Left ventricle myocardium (tissue), 1 donor: ENCODE measurements around the genes ARFGEF2 and STAU1.

- PRO-cap: no peak
Observed at GRCh38 chr20:47705050-47705780, 80.1 kb downstream of the SULF2 start.

DNA sequence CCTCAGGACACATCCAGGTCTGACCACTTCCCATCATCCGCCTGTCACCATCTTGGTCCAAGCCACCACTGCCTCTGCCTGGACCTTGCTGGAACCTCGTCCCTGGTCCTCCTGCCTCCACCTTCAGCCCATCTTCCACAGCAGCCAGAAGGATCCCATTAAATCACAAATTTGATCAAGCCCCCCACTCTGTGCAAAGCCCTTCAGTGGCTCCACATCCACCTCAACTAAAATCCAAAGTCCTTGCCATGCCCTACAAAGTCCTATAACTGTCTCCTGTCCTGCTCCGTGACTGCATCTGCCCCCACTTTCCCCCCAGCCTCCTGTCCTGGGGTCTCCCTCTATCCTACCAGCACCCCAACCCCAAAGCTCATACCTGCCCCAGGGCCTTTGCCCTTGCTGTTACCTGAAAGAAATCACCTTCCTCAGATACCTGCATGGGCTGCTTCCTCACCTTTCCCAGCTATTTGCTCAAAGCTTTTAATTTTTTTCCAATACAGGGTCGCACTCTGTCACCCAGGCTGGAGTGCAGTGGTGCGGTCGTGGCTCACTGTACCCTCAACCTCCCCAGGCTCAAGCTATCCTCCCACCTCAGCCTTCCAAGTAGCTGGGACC is 70.7 kb downstream of the SULF2 start:
- PRO-cap: no peak

GRCh38 chr20:47742689-47742888 is 42.7 kb downstream of the SULF2 start:
- PRO-cap: no peak

GRCh38 chr20:47842798-47843251 is 57.5 kb upstream of the SULF2 start:
- PRO-cap: no peak

- PRO-cap: no peak
Observed at GRCh38 chr20:47912117-47912477, 126.8 kb upstream of the SULF2 start.

DNA sequence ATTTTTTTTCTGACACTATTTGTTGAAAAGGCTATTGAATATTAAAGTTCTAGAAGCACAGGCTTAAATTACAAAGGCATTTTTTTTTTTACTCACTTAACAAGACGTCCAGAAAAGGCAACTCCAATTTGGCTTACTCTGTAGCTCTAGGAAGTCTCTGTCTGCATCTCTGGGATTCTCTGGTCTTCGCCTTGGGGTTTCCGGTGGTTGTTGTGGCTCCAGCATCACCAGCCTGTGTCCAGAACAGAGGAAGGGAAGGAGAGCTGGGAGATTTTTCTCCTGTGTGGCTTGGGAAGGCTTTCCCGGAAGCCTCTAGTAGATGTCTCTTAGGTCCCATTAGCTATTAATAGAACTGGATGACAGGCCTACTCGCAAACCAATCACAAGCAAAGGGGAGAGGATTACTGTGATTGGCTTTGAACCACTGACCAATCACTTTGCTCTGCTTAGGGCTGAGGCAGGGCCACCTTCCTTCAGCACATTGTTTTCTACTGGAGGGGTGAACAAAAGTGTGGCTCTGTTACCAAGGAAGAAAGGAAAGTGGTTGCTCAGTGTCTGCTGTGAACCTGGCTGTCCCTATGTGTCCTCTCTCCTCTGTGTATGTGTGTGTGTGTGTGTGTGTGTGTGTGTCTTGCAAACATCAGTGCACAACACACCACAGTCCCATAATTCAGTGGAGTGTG is 203.4 kb upstream of the SULF2 start:
- PRO-cap: no peak

DNA sequence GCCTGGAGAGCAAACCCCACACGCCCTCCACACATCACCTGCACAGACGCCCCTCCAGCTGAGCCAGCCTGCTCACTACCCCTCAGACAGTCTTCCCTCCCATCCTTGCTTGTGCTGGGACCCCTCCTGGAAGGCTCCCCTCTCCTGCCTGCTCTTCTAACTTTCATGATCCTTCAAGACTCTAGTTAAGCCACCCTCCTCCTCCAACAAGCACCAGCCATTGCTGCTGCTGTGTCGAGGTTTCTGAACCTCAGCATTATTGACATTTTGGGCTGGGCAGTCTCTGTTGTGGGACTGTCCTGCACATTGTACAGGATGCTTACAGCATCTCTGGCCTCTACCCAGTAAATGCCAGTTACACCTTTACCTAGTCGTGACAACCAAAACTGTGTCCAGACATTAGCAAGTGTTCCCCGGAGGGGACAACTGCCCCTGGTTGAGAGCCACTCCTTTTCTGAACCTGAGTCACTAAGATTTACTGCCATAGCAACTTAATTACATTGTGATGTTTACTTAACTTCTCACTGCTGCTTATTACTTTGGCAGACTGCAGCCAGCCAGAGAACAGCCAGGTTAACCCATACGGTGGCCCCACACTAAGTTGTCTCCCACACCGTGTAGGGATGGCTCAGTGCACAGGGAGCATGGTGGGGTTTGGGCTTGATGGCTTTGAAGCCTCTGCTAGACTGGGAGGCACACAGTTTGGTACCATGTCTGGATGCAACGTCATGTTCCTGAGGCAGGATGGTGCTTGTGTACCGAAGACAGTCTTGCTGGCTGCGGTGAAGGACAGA is 204.6 kb upstream of the SULF2 start:
- PRO-cap: no peak

GRCh38 chr20:48126408-48126834 is 341.1 kb upstream of the SULF2 start:
- PRO-cap: no peak

DNA sequence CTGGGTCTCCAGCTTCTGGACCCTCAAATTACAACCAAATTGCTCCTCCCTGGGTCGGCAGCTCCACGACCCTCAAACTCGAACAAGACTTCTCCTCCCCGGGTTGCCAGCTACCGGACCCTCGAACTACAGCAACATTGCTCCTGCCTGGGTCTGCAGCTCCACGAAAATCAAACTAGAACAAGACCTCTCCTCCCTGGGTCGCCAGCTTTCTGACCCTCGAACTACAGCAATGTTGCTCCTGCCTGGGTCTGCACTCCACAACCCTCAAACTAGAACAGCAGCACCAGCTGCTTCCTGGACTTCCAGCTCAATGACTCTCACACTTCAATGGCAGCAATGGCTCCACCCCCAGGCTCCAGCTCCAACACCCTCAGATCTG is 311.6 kb downstream of the PREX1 start:
- PRO-cap: no peak

GRCh38 chr20:48645662-48646327 is 182.0 kb downstream of the PREX1 start:
- PRO-cap: no peak

GRCh38 chr20:48737283-48738136 is 90.3 kb downstream of the PREX1 start:
- PRO-cap: no peak

- PRO-cap: no peak
Observed at GRCh38 chr20:48764806-48765235, 63.0 kb downstream of the PREX1 start.

- PRO-cap: bidirectional peak, plus-strand start at chr20:48921733, minus-strand start at chr20:48921644
Observed at GRCh38 chr20:48921105-48921854, at the start of gene ARFGEF2. ARFGEF2 (plus strand) TSS chr20:48921711.

DNA sequence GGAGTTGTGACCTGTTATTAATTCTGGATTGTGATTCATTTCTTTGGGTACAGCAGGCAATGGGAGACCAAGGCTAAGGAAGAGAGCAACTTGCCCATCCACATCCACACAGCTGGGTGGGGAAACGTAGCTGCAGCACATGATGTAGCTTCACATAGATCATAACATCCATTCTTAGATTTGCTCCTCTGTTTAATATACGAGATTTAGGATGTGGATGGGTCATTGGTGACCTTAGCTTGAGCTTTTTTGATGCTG is 5.2 kb downstream of the ARFGEF2 start:
- PRO-cap: no peak

DNA sequence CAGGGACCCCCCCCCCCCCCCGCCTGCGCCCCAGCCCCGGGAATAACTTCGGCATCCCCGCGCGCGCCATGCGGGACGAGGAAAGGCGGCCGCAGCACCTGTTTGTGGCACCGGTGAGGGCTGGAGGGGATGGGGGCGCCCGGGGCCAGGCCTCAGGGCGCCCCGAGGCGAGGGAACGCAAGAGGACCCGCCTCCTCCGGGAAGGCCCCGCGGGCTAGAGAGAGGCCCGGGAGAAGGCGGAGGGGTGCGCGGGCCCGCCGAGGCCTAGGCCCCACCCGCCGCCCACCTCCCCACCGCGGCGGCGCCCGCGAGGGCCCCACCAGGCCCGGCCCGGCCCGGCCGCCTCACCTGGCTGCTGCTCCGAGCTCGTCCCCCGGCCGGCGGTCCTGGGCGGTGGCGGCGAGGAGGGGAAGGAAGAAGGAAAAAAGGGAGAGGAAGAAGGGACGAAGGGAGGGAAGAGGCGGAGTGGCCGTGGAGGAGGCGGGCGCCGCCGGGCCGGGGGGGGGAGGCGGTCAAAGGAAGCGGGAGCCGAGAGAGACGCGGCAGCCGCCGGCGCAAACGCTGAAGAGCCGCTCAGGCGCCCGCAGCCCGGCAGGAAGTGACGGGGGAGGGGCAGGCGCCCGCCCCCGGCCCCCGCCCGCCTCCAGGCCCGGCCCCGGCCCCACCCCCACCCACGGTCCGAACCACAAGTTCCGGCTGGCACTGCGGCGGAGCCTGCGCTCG is at the start of gene STAU1:
Gene STAU1 (minus strand): TSS at position 567 of the 723 bp plus-strand sequence.
- PRO-cap: unidirectional peak, minus-strand start at position 395 of the sequence; bidirectional peak, plus-strand start outside the sequence, minus-strand start at position 568 of the sequence

DNA sequence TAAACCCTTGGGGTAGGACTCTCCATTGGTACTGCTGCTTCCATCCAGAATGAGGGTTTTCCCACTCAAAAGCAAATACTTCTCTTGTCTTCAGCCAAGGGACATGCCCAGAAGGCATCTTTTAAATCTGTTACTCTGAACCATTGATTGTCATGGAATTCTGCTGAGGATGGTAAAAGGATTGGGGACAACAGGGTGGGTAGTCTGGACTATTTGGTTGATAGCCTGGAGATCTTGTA is 6.2 kb upstream of the ZNFX1 start:
- PRO-cap: no peak

DNA sequence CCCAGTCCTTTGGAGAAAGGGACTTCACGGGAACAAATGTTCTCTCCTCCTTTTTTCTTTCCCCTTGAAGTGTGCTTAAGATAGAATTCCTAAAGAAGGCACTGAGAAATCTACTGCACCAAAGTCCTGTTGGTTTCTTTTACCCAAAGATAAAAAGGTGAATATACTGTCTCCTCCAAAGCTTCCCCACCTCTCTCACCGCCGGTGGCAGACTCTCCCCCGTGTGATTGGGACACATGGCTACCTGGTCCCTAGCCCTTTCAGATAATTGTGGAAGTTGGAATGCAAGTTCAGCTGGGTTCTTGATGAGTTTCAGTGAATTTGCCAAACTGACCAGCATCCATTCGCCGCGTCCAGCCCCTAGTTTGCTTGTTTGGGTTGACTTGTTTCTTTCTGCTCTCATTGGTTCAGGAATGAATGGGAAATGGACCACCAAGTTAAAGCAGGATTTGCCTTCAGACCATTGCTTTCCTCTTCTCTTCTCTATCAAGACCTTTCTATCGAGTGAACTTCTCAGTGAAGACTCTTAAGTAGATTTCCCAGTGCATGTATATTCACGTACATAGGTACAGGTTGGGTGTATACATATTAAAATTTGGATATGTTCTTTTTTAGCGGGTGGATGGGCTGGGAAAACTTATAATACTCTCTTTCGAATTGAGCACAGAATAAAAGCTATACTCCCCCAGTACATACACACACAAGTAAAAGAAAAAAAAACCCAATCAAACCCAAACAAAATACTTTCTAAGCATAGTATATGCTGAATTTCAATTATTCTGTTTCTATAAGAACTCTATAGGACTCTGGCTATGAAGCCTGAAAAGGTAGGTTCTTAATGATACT is 91.7 kb upstream of the ZNFX1 start:
- PRO-cap: no peak

DNA sequence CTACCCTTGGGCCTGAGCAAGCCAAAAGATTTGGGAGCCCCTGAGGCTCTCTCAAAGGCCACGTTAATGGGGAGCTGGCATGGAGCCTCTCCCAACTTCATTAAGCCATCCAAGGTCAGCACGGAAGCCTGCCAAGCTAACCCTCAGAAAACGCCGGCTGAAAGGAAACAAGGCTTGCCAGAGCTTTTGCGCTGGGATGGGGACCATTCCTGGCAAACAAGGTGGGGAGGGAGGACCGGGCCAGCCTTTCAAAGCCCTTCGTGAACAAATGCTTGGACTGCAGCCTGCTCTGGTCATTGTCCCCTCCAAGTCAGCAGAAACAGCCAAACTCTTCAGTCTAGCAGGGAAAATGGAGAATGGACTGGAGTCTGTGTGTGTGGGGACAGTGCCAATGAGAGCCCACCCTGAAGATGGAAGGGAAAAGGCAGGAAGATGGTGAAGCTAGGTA is 30.2 kb downstream of the KCNB1 start:
- PRO-cap: unidirectional peak, plus-strand start at position 296 of the sequence

- PRO-cap: no peak
Observed at GRCh38 chr20:49587092-49587446, 19.1 kb upstream of the PTGIS start.

DNA sequence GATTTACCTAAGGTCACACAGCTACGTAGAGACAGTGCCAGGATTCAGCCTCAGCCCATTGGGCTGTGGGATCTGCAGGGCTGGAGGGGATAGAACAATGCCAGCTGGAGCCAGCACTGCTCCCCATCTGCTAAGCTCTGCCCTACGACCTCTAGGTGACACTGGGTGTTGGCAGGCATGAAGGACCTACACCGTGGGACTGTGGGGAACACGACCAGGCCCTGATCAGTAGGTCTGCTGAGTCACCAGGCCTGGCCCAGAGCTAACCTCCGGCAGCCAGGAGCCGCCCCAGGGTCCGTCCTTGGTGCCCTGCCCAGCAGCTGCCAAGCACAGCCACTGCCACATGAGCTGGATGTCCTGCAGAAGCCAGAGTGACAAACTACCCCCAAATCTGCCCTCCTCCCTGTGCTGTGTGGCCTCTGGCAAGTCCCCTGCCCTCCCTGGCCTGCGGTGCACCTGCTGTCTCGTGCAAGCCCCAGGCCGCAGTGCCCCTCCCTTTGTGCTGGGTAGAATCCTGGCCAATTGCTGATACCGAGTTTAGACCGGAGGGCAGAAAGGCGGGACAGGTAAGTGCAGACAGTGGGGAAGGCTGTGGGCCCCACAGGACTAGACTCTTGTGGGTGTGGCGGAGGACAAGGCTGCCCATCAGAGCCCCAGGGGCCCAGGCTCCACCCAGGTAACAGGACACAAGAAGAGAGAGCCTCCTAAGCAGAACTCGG is 47.7 kb upstream of the PTGIS start:
- PRO-cap: bidirectional peak, plus-strand start at position 342 of the sequence, minus-strand start at position 129 of the sequence